Paraaortic lymph node (tissue), 1 donor: ENCODE measurements around the genes OLFML2A and GOLGA1.

- PRO-cap = no peak
Measured at GRCh38 chr9:124506383-124506952, 731 bp downstream of the NR5A1 start.

GRCh38 chr9:124511991-124512386 is 4.8 kb upstream of the NR5A1 start:
- PRO-cap = no peak

- PRO-cap = no peak
Measured at GRCh38 chr9:124711344-124712274, 59.5 kb downstream of the NR6A1 start.

- PRO-cap = unidirectional peak, plus-strand start at chr9:124777160
Measured at GRCh38 chr9:124776825-124777612, at the start of gene OLFML2A. OLFML2A (plus strand) TSS chr9:124777133.

GRCh38 chr9:124868180-124869565 is 6.7 kb downstream of the ARPC5L start:
- PRO-cap = bidirectional peak, plus-strand start at chr9:124869159, minus-strand start at chr9:124869079

GRCh38 chr9:124870093-124871156 is 8.5 kb downstream of the ARPC5L start:
- PRO-cap = bidirectional peak, plus-strand start at chr9:124870475, minus-strand start at chr9:124870144

- PRO-cap = bidirectional peak, plus-strand start at chr9:124941190, minus-strand start at chr9:124940959
Measured at GRCh38 chr9:124940884-124941699, at the start of gene GOLGA1. GOLGA1 (minus strand) TSS chr9:124941083.

GRCh38 chr9:125180747-125181478 is 8.7 kb downstream of the PPP6C start:
- PRO-cap = no peak

GRCh38 chr9:125200684-125201485 is 543 bp downstream of the RABEPK start:
- PRO-cap = no peak

DNA sequence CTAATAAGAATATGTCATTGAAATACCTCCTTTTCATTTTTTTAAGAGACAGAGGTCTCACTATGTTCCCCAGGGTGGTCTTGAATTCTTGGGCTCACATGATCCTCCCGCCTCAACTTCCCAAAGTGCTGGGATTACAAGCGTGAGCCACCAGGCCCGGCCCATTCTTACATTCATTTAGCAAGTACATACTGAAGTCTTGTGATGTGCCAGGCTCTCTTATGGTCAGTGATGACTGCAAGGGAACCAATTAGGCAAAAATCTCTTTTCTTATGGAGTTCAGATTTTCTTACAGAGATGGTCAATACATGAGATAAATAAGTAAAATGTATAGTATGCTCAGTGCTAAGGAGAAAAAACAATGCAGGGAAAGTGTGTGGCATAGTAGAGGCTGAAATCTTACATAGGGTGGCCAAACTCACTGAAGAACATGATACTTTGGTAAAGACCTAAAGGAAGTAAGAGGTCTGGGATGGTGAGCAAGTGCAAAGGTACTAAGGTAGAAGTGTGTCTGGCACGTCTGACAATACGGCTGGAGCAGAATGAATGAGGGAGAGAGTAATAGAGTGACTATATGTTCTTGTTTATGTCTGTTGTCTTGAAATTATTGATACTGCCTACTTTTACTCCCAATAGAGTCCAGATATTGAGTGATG is 27.0 kb downstream of the GAPVD1 start:
- PRO-cap = no peak

- PRO-cap = no peak
Measured at GRCh38 chr9:125336160-125337176, 74.8 kb downstream of the GAPVD1 start.

DNA sequence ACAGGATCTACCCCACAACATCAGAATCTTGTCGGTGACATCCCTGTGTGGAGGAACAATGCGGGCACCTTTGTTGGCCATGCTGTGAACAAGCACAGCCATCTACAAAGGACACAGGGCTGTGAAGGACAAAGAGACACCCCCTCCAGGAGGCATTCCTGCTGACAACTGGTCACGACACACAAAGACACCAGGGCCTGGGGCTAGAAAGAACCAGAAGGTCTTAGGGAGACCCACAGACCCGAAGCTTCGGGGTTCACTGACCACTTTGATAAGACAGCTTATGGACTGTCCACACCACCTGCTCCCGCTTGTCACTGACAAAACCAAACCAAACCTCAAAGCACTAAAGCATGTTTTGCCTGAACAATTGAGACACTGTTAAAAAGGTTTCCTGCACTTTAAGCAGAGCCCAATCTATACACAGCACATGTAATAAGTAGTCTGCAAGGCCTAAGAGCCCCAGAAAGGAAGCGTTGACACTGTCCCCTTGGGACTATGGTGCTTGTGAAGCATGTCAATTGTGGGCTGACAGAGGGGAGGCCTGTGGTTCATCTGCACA is 184.9 kb downstream of the GAPVD1 start:
- PRO-cap = no peak

DNA sequence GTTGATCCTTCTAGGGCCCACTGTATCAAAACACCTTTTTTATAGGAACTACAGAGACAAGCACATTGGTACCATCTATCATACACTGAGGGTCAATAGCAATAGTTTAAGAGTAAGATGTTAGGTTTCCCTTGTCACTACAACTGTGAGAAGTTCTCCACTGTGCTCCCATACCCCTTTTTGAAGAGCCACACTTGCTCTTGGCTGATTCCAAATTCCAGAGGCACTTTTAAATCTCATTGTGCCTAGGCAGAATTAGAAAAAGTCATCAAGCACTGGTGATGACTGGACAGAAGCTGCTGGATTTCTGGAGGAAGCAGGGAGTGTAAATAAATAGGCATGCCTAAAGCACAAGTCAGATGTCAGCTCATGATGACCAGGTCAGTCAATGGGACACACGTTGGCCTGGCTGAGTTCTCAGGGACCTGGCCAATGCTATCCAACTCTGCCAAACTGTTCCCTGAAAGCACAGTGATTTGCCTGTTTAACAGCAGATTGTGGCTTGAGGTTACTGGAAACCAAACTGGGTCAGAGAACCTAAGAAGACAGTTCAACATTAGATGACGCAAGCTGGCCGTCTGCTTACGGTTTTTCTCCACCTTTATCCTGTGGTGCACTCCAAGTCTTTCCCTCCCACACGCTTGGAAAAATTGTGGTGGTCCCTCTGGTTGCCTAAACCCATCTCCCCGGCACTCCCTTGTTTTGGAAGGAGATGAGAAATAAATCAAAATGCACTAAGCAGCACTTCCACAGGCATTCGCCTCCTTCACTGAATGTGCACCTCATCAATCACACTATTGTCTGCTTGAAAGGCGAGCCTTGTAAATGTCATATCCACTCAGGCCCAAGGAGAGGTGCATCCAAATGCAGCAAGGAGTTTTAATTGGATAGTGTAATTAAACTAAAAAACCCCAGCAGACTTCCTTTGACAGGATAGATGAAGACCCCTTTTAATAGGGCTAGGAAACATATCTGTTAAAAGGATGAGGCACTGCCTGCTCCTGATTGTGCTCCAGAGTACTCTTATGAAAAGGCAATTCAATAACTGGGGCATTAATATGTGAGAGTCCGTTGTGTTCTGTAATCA is 199.3 kb downstream of the GAPVD1 start:
- PRO-cap = no peak

DNA sequence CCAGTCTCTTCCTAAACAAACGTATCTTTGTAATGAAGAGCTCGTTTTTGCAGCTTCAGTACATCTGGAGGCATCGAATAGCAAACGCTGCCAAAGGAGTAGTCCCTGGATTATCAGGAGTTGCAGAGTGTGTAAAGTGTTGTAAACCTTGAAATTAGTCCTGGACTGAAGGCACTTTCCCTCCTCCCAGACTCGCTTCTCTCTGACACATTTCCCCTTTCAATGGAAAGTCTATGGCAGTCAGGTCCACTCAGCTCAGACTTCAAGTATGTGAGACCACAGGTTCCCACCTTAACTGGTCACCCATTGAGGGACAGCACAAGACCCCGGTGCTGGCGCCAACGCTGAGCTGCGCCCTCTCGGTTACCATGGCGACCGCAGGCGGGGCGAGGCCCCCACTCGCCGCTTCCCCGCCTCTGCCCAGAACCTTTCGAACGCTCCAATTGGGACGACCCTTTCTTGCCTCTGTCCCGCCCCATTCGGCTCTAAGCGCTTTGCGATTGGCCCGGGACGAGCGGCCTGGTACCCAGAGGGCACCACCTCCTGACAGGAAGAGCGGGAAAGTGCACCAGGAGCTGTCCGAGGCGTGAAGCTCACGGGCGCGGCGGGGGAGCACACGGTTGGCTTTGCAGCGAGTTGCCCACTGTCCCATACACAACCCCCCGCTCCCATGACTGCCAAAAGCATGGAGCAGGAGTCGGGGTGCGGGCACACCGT is 1.3 kb upstream of the PBX3 start:
- PRO-cap = bidirectional peak, plus-strand start at position 587 of the sequence, minus-strand start at position 432 of the sequence

- PRO-cap = no peak
Measured at GRCh38 chr9:125890525-125890948, 143.4 kb downstream of the PBX3 start.

DNA sequence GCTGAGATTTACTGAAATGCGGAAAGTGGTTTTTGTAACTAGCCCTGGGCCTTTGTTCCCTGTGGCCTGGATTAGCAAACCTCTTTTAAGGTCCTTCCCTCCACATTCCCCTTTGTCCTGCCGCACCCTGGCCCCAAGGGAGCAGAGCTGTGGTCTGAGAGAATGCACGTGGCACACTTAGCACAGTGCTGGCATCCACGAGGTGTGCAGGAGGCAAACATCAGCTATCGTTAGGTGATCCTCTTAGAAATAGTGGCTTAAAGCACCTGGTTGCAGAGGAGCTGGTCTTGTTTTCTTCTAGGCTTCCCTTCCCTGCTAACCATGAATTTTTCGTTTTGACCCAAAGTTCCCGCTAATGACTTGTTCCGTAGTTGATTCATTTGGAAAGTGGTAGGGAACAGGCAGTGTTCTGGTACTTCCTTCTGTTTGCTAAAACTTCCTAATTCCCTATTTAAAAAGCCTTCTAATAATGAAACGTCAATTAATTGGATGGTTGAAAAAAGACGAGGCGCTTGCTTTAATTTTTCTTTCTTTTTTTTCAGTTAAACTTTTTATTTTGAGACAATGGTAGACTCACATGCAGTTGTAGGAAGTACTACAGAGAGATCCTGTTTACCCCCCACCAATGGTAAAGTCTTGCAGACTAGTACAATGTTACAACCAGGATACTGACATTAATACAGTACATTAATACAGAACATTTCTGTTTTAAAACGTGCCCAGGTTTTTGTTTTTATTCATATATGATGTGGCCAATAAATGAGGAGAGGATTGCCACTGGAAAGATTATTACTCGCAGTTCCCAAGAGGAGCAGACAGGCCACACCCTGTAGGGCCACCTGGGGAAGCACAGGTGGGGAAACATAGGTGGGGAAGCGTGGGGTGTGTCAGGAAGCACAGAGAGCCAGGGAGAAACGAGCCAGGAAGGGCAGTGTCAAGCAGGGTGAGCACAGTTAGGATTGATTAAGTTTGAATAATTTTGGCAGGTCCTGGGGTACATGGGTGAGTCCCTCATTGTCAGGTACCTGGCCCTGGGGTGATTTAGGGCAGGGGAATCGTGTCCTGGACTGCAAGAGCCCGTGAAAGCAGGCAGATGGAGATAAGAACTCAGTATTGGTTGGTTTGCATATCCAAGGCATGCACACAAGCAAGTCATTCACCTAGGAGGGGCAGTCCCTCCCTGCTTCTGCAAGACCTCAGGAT is 22.0 kb downstream of the MVB12B start:
- PRO-cap = no peak

- PRO-cap = bidirectional peak, plus-strand start at chr9:126397269, minus-strand start at chr9:126397109
Measured at GRCh38 chr9:126396832-126397541, 70.4 kb downstream of the MVB12B start.

GRCh38 chr9:126499312-126499984 is 114.3 kb upstream of the LMX1B start:
- PRO-cap = no peak

DNA sequence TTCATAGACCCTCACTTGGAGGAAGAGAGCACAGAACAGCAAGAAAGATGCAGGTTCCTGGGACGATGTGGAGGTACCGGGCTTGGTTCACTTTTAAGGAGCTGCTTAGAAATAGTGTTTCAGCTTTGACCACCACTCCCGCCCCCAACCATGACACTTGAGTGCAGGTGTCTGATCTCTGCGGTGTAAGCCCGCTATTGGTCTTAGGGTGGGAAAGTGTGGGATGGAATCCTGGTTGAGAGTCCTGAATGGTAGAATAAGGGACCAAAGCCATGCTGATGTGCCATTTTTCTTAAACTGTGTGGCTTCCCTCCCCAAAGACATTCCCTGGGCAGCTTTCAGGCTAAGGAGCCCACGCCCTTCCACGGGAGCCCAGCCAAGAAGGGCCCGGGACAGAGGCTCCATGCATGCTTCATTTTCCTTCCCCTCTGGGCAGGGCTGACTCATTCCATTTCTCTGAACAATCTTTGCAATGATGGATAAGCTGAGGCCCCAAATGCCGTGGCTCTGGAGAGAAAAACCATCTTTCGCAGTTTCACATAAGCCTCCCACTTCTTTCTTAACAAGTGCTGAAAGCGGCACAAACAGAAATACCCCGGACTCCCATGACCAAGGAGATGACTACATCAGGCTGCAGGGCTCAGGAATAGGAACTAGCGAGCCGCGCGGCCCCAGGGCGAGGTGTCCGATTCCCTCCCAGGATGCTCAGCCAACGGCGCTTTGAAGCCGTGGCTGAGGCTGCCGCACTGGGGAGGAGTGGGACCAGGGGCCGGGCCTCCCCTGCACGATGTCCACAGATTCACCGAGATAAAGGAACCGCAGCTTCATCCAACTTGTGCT is 96.9 kb upstream of the LMX1B start:
- PRO-cap = no peak

- PRO-cap = no peak
Measured at GRCh38 chr9:126581944-126582238, 31.8 kb upstream of the LMX1B start.